Melanocyte of skin (primary cell): ENCODE measurements around a stretch of chr22.

- CAGE, long polyA plus RNA, 2 experiments, result no peak in any of the 2 experiments
These were observed 52.1 kb upstream of the TNRC6B start for GRCh38 chr22:40125645-40125947.

DNA sequence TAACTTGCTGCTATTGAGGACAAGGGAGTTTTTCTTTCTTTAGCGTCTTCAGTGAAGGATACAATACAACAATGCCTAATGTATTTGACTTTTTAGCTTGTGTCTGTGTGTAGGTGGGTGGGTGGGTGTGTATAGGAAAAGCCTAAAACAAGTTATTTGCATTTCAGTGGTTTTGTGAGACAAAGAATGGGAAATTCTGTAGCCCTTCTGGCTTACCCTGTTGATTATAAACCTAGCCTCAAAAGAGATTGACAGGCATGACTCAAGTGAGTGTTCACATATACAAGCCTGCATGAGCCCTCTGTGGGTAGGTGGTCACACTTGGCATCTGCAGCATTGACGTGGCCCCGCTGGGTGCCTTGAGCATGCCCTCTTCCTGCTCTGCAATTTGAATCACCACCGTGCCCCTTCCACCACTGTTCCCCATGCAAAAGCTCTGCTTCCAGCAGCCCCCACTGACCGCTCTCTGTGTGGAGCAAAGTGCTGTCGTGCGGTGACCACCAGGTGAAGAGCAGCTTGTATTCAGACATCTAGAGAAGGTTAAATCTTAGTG, 21.0 kb upstream of the ADSL start:
- CAGE, long polyA plus RNA, 2 experiments, result no peak in any of the 2 experiments

- CAGE, long polyA plus RNA, 2 experiments, result no peak in any of the 2 experiments
These were observed 65.7 kb downstream of the SGSM3 start for GRCh38 chr22:40435898-40436661.

DNA sequence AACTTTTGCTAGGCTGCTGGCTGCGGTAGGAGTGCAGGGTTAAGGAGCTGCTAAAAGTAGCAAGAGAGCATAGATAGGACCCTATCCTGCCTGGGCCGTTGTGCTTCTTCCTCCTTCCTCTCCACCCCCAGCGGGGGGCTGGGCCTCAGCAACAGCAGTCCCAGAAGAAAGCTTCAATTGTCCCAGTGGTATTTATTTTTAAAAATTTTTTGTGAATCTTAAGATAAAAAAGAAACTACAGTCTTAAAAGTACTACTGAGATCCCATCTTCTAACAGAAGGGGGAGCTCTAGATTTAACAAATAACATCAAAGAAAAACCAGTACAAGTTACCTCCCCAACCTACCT, 66.4 kb downstream of the SGSM3 start:
- CAGE, long polyA plus RNA, 2 experiments, result no peak in any of the 2 experiments

DNA sequence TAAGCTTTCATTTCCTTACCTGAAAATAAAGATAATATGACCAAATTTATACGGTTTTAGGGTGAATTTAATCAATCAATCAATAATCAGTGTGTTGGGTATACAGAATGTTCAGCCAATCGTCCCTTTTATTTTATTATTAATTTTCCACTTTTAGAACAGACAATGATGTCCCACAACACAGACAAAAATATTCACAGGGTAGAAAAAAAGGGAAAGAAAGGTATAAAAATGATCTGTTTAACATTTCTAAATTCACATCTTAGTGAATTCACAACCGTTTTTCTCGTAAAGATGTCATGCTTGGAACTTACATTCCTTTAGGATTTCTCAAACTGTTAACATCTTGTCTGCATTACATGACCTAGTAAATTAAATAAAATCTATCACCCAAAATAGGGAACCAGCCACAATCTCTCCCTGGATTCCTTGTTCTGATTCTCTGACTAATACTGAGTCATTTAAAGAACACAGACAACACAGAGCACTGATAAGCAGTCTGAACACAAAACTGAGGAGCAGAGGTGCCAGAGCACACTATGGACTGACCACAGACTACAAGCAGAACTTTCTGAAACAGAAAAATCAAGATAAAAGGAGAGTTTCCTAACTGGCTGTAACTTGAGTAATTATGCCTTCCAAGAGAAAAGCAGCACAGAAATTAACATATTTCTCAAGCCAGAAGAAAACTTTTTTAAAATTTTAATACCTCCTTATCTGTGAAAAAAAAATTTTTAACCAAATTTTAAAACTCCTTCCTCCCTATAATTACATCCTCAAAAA, 128.7 kb downstream of the SGSM3 start:
- CAGE, long polyA plus RNA, 2 experiments, result no peak in any of the 2 experiments

GRCh38 chr22:40512343-40512903, 124.1 kb downstream of the MRTFA start:
- CAGE, long polyA plus RNA, 2 experiments, result no peak in any of the 2 experiments

- CAGE, long polyA plus RNA, 2 experiments, result no peak in any of the 2 experiments
These were observed 84.5 kb downstream of the MRTFA start for GRCh38 chr22:40552093-40552344.

DNA sequence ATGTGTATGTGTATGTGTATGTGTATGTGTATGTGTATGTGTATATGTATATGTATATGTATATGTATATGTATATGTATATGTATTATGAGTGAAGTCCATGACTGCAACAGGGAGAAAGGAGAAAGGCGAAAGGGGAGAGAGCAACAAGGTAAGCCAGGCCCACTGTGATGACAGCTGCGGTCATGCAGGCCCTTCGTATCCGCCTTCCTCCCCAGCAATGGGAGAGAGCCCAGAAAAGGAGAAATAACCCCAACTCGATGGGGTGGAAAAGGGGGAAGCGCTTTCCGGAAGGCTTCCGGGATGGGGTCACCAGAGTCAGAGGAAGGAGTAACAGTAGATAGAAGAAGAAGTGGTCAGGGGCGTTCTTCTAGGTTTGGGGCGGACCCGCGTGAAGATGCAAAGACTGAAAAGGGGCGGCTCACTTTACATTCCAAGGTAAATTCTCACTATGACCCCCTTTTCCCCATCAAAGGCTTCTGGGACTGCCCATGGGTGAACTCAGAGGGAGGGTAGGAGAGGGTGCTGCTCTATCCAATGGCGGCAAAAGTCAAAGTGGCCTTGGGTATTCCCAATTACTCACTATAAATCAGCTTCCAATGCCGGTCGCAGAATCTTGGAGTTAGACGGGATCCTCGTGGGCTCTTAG, 1.3 kb upstream of the MRTFA start:
- CAGE, long polyA plus RNA, 2 experiments, result no peak in any of the 2 experiments

GRCh38 chr22:40654553-40655219, 18.2 kb upstream of the MRTFA start:
- CAGE, long polyA plus RNA, 2 experiments, result no peak in any of the 2 experiments

GRCh38 chr22:40694318-40695019, 15.2 kb downstream of the MCHR1 start:
- CAGE, long polyA plus RNA, 2 experiments, result no peak in any of the 2 experiments

DNA sequence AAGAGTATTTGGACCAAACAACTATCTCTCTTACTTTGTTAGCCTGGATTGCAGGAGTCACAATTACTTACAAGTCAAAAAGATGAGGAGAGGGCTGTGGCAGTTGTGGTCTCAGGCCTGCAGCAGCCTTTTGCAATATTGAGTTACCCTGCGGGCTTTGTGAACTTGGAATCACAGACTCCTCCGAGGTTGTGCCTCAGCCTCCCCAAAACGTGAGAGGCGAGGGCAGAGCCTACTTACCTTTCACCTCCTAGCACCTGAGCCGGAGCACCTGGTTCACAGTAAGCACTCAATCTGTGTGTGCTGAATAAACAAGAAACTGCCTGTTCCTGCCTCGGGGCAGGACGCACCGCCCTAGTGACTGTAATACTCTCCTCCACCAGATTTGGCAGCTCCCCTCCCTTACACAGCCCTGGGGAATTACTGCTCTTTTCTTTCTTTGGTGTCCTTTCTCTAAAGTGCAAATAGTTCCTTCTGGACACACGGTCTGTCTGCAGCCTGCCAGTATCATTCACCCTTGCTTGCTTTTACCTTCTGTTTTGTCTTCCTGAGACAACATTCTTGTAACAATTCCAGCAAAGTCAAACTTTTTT, 53.4 kb downstream of the MCHR1 start:
- CAGE, long polyA plus RNA, 2 experiments, result no peak in any of the 2 experiments

DNA sequence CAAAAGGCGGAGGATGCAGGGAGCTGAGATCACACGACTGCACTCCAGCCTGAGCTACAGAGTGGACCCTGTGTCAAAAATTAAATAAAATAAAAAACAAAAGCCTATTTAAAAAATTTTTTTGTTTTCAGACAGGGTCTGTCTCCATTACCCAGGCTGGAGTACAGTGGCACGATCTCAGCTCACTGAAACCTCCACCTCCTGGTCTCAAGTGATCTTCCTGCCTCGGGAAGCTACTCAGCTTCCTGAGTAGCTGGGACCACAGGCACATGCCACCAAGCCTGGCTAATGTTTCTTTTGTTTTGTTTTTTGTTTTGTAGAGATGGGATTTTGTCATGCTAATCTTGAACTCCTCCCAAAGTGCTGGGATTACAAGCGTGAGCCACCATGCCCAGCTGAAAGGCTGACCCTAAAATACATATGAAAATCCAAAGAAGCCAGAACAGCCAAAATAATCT, 20.5 kb upstream of the L3MBTL2 start:
- CAGE, long polyA plus RNA, 2 experiments, result no peak in any of the 2 experiments

DNA sequence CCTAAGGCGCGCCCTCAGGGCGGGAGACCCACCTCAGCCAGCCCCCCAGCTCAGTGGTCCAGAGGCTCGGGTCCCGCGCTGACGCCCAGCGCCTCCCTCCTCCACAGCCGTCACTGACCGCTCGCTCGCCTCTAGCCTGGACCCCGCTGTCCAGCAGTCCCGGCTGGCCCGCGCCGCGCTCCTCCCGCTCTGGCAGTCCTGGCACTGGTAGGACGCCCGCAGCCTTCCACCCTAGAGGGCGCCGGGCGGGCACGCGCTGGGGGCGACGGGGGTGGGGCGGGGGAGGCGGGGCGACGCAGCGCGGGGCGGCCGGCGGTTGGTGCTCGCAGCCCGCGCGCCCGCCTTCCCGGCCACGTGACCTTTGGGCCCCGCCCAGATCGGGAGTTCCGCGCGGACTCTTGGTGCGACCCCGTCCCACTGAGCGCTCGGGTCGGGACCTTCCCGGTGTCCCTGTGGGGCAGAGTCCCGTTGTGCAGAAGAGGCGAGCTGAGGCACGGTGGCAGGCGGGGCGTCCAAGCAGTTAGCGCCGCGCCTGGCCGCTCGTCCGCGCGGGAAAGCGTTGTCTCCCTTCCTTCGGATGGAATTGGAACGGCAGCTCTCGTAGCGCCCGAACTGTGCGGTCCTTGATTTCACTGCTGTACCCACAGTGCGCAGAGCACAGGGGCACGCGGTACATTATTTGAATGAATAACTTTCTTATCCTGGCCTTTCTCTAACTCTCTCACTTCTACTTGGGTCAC, 7.7 kb upstream of the L3MBTL2 start:
- CAGE, long polyA plus RNA, 2 experiments, result no peak in any of the 2 experiments

GRCh38 chr22:41280642-41281334, 5.2 kb downstream of the RANGAP1 start:
- CAGE, long polyA plus RNA, 2 experiments, result no peak in any of the 2 experiments

DNA sequence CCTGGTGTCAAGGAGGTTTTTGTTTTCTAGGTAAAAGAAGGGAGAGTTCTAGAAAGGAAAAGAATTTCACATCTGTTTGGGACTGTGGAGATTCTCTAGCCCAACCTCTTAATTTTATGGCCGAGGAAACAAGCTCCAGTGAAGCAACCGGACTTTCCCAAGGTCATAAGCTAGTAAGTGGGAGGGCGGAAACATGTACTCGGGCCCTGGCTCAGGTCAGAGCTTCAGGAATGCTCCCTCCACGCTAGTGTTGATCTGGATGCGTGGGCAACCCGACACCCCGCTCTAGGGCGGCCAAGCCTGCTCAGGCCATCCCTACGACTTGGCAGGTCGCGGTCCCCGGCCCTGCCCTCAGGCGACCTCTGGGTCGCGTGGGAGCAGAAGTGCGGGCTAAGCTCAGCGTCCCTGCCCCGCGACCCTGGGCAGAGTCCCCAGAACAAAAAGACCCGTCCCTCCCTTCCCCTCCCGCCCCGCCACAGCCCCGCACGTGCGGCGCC, 850 bp upstream of the TEF start:
- CAGE, long polyA plus RNA, 2 experiments, result no peak in any of the 2 experiments

- CAGE, long polyA plus RNA, 2 experiments, result no peak in any of the 2 experiments
These were observed 410 bp downstream of the TEF start for GRCh38 chr22:41382093-41382611.

DNA sequence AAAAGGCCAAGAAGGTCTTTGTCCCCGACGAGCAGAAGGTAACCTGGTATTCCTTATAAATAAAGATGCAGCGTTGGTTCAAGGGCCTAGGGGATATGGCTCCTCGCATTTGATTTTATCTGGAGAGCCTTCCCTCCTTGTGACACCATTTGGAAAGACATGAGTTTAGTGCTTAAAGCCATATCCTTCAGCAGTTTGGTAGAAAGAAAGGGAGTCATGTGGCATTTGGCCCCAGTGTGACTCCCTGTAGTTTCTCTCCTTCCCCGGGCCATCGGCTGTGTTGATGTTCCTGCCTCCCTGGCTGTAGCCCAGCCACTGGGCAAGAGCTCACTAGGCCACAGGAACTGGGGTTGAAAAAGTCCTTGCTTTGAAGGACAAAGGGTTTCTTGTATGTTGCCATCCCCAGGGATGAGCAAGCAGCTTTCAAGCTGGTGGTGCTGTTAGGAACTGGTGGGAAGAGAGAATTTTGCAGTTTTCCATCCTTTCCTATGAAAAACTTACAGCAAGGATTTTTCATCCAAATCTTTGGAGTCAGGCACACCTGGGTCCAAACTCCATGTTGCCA, 12.6 kb downstream of the TEF start:
- CAGE, long polyA plus RNA, 2 experiments, result no peak in any of the 2 experiments

DNA sequence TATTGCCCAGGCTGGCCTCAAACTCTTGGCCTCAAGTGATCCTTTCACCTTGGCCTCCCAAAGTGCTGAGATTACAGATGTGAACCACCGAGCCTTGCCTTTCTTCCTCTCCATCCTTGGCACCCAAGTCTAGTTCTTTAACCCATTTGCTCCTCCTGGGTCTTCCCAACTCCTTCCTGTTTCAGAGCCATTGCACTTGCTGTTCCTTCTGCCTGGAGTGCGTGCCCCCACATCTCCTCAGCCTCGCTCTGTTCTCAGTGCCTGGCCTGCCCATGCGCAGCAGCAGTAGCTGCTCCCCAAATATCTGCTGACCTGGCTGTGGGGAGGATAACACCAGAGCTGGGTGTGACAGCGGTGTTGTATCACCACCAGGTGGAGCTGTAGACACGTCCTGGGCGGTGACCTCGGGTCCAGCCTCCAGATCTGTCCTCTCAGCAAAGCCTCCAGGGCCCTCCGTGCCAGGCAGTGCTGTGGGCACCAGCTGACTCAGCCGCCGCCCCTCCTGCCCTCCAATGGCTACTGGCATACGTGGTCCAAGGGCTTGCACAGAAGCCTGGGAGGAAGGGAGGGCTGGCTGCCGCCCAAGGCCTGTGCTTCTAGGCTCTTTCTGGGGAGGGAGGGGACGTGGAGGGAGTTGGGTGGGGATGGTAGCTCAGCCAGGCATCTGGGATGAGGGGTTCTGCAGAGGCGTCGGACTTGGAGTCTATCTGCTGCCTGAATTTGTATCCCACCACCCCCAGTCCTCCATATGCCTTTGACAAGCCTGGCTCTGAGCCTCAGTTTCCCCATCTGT, 22.1 kb downstream of the TEF start:
- CAGE, long polyA plus RNA, 2 experiments, result no peak in any of the 2 experiments

- CAGE, long polyA plus RNA, 2 experiments, result no peak in any of the 2 experiments
These were observed 28.6 kb downstream of the TEF start for GRCh38 chr22:41410166-41410843.

GRCh38 chr22:41431336-41431911, 15.2 kb downstream of the TOB2 start:
- CAGE, long polyA plus RNA, 2 experiments, result no peak in any of the 2 experiments